ENCODE measurements around the genes OR6C3, METTL7B, NABP2, COQ10A and IL23A.

DNA sequence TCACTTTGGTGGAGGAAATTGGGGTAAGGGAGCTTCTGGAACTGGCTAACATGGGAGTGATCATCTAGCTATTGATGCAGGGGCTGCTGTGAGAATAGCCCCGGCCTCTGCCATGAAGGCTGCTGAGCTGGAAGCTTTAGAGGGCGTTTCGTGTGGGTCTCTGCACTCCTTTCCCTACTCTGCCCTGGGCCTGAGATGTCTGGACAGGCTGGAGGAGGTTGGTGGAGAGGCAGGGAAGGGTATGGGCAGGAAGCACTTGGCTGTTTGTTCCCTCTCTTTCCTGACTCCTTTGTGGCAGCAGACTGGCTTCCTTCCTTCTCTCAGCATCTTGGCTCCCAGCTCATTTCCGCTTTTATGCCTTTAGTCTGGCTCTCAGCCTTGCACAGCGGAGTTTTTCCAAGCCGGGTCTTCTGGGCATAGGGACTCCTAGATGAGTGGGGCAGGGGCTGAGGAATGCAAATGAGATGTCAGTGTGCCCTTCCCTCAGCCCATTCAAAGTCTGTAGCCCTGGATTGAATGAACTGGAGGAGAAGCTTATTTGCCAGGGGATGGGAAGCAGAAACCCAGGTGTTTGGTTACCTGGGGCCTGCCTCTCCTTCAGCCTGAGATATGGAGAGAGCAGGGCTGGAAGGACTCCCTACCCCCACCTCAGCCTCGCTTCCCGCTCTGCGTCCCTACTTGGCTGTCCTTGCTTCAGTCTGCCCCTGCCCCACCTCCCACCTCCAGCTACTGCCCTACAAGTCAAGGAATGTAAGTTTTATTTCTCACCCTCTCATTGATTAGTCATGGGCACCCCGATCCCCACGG, 9.0 kb upstream of the ITGA5 start:
- PRO-cap = no peak
- CAGE, long polyA plus RNA = no peak

GRCh38 chr12:54723559-54723758, 75.3 kb upstream of the DCD start:
- PRO-cap = no peak
- CAGE, long polyA plus RNA = no peak

- PRO-cap = no peak
- CAGE, long polyA plus RNA = no peak
These were observed at the start of gene OR6C3 for GRCh38 chr12:55330403-55330984. TSS of gene OR6C3 (plus strand) at chr12:55330746.

- PRO-cap = no peak
- CAGE, long polyA plus RNA = no peak
These were observed 21.7 kb downstream of the OR10P1 start for GRCh38 chr12:55658268-55658992.

DNA sequence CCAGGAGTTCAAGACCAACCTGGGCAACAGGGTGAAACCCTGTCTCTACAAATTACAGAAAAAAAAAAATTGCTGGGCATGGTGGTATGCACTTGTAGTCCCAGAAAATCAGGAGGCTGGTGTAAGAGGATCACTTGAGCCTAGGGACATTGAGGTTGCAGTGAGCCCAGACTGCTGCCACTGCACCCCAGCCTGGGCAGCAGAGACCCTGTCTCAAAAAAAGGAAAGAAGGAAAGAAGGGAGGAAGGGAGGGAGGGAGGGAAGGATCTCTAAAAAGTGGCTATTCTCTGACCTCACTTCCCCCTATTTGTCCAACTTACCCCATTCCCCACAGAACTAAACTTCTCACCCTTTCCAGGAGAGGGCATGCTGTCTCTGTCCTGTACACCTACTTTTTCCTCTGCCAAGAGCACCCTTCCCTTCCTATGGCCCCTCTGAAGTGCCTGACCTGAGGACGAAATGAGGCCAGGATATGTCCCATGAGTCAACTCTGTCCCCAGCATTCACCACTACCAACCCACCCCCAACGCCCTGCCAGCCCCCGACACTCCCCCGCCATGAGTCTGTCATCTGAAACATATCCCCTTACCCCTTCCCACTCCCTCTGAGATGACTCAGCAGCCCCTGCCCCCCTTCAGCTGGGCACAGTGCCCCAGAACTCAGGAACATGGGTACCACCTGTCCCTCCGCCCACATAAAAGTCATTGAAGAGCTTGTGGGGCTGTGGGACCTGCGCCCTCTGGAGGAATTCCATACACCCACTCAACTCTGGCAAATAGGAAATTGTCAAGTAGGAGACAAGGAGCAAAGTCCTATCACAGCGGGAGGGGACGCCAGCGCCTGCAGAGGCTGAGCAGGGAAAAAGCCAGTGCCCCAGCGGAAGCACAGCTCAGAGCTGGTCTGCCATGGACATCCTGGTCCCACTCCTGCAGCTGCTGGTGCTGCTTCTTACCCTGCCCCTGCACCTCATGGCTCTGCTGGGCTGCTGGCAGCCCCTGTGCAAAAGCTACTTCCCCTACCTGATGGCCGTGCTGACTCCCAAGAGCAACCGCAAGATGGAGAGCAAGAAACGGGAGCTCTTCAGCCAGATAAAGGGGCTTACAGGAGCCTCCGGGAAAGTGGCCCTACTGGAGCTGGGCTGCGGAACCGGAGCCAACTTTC, at the start of gene METTL7B:
TSS of gene METTL7B (plus strand) at position 887 of the 1,161 bp plus-strand sequence.
- PRO-cap = no peak
- CAGE, long polyA plus RNA = no peak

GRCh38 chr12:55709396-55710128, 1.9 kb upstream of the ITGA7 start:
- PRO-cap = no peak
- CAGE, long polyA plus RNA = no peak

- PRO-cap = no peak
- CAGE, long polyA plus RNA = start-site peak on the plus strand at chr12:55726126-55726294, 5 and 8 reads in 2 replicates
These were observed 3.3 kb downstream of the CD63 start for GRCh38 chr12:55725020-55726441.

GRCh38 chr12:55938764-55939614, 8.0 kb downstream of the DGKA start:
- PRO-cap = no peak
- CAGE, long polyA plus RNA = no peak

GRCh38 chr12:55992553-55993242, 4.4 kb upstream of the SUOX start:
- PRO-cap = no peak
- CAGE, long polyA plus RNA = no peak

- PRO-cap = no peak
- CAGE, long polyA plus RNA = no peak
These were observed 5.1 kb downstream of the ERBB3 start for GRCh38 chr12:56085020-56085471.

DNA sequence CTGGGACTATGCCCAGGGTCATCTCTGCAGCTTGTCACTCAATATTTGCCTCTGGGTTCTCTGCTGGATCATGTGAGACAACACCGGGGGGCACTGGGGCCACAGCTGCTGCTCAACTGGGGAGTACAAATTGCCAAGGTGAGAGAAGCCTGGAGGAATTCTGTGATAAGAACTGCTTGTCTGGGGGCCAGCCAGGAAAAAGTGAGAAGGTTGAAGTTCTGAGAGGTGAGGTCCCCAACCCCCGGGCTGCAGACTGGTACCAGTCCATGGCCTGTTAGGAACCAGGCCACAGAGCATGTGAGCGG, 7.3 kb upstream of the PA2G4 start:
- PRO-cap = no peak
- CAGE, long polyA plus RNA = no peak

DNA sequence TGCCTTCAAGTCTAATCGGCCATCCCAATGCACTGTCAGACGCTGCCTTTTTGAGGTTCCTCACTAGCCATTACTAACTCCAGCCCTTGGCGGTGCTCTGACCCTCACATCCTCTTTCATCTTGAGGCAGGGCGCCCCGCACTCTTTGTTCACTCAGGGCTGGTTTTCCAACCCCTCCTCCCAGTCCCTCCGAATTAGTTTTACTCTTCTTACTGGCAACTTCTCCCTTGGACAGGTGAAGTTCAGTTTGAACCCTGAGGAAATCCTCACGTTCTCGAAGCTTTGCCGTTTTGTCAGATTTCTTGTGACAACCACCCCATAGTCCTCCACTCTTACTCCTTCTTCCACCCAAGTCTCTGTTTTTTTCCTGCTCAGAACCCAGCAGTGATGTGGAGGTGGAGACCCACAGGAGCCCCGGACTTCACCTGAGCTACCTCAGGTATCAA, 670 bp downstream of the ZC3H10 start:
- PRO-cap = no peak
- CAGE, long polyA plus RNA = no peak

DNA sequence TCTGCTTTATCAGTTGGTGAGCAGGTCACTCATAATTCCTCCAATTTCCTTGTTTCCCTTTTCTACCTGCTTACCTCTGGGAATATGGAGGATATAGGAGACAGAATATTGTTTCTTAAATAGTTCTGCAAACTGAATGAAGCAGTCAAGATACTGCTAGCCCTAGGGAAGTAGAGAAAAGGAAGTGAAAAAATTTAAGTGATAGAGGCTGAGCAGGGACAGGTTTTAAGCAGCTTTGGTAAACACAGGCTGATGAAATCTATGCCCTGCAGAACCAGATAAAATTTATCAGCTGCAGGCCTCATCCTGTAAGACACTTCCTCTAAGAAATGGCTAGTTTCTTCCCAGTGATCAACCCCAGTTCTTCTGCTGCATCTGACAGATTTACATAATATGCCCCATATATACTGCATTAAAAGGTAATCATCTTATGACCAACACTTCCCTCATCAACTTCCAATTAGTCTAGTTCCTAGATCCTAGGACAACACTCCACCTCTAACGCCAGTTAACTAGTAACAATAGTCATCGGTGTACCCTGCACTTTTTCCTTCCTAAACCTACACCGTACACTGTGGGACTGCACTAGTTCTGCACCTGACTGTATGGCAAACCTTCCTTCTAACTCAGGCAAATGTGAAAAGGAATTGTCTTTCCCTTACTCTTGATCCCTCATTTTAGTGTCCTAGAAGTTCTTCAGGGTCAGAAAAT, 1.2 kb upstream of the ESYT1 start:
- PRO-cap = no peak
- CAGE, long polyA plus RNA = no peak

GRCh38 chr12:56158535-56159434, 626 bp downstream of the MYL6 start:
- PRO-cap = bidirectional peak, plus-strand start at chr12:56158955, minus-strand start at chr12:56158686
- CAGE, long polyA plus RNA = no peak

DNA sequence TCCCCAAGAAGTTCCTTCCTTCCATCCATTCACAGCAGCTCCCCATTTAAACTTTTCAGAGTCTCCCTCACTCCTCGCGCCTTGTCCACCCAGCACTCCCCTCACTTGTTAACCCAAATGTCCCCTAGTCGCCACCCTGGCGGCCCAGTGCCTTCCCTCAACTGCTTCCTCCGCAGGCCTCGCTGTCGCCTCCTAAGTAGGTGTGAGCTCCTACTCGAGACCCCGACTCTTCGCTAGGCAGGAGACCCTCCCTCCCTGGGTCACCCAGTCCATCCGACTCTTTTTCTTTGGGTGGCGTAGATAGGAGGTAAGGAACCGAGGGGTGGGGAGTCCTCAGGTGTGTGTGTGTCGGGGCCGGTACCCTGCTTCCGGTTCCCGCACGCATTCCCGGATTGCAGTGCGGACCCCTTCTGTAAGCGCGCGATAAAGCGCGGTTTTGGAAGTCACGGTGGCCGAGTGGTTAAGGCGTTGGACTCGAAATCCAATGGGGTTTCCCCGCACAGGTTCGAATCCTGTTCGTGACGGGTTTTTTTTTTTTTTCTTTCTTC, 713 bp upstream of the SMARCC2 start:
- PRO-cap = bidirectional peak, plus-strand start at position 439 of the sequence, minus-strand start at position 438 of the sequence
- CAGE, long polyA plus RNA = no peak

DNA sequence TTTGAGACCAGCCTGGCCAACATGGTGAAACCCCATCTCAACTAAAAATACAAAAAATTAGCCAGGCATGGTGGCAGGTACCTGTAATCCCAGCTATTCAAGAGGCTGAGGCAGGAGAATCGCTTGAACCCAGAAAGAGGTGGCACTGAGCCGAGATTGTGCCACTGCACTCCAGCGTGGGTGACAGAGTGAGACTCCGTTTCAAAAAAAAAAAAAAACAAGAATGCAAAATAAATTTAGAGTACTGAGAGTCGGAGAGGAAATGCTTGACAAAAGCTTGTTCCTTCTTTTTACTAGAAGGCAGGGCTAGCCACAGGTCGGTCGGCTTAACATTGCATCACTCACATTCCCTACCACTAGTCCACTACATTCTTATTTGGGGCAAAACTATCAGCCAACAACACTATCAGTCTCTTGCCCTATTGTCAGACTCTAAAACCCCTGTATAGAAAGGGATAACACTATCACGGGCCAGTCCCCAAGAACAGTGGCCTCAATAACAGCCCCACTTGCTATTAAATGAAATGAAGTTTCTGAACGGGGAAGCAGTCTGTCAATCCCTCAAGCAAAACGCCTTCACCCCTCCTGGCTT, 1.1 kb downstream of the RNF41 start:
- PRO-cap = bidirectional peak, plus-strand start at position 293 of the sequence, minus-strand start at position 263 of the sequence
- CAGE, long polyA plus RNA = no peak

GRCh38 chr12:56223946-56224791, at the start of gene NABP2:
TSS of gene NABP2 (plus strand) at chr12:56224342.
- PRO-cap = bidirectional peak, plus-strand start at chr12:56224420, minus-strand start at chr12:56224238
- CAGE, long polyA plus RNA = start-site peak on the plus strand at chr12:56224319-56224396, 118 and 204 reads in 2 replicates

GRCh38 chr12:56266583-56267380, at the start of gene COQ10A:
TSS of gene COQ10A (plus strand) at chr12:56266942.
- PRO-cap = bidirectional peak, plus-strand start at chr12:56266942, minus-strand start at chr12:56266770; bidirectional peak, plus-strand start at chr12:56267326, minus-strand start at chr12:56267066
- CAGE, long polyA plus RNA = start-site peak on the plus strand at chr12:56266859-56266956, 10 and 17 reads in 2 replicates

GRCh38 chr12:56338562-56339192, at the start of gene IL23A:
TSS of gene IL23A (plus strand) at chr12:56338884.
- PRO-cap = bidirectional peak, plus-strand start at chr12:56338855, minus-strand start at chr12:56338743
- CAGE, long polyA plus RNA = start-site peak on the plus strand at chr12:56338880-56338934, 111 and 161 reads in 2 replicates

GRCh38 chr12:56417843-56418642, 31.2 kb downstream of the TIMELESS start:
- PRO-cap = no peak
- CAGE, long polyA plus RNA = no peak